Stomach (tissue), 7 donors: ENCODE measurements around the gene SLC25A19.

- PRO-cap: unidirectional peak, plus-strand start at chr17:75145329
- RAMPAGE, long total RNA, 5 experiments: no peak in any of the 5 experiments
- RRBS: no CpG with 5 or more reads among the region's 4 CpGs
These were observed 9.2 kb downstream of the JPT1 start for GRCh38 chr17:75145088-75145581.

- PRO-cap: no peak
- RAMPAGE, long total RNA, 5 experiments: no peak in any of the 5 experiments
- RRBS: no CpG with 5 or more reads among the region's 11 CpGs
These were observed 2.5 kb downstream of the NUP85 start for GRCh38 chr17:75207977-75208374.

GRCh38 chr17:75237485-75238680 lies 23.5 kb downstream of the GGA3 start:
- PRO-cap: no peak
- RAMPAGE, long total RNA, 5 experiments: start-site peak on the minus strand in 1 of 5 experiments, at chr17:75238259-75238302 at its widest, 7 reads per replicate
- RRBS: no CpG with 5 or more reads among the region's 20 CpGs

GRCh38 chr17:75289054-75289495 lies at the start of gene SLC25A19:
Gene SLC25A19 (minus strand): TSS chr17:75289433.
- PRO-cap: unidirectional peak, minus-strand start at chr17:75289204; bidirectional peak, plus-strand start at chr17:75289615, minus-strand start at chr17:75289398
- RAMPAGE, long total RNA, 5 experiments: start-site peak on the minus strand in 4 of 5 experiments, at chr17:75289389-75289430 at its widest, 17 to 54 reads per replicate
- RRBS: 2% methylated on average over 12 of the region's 38 CpGs

DNA sequence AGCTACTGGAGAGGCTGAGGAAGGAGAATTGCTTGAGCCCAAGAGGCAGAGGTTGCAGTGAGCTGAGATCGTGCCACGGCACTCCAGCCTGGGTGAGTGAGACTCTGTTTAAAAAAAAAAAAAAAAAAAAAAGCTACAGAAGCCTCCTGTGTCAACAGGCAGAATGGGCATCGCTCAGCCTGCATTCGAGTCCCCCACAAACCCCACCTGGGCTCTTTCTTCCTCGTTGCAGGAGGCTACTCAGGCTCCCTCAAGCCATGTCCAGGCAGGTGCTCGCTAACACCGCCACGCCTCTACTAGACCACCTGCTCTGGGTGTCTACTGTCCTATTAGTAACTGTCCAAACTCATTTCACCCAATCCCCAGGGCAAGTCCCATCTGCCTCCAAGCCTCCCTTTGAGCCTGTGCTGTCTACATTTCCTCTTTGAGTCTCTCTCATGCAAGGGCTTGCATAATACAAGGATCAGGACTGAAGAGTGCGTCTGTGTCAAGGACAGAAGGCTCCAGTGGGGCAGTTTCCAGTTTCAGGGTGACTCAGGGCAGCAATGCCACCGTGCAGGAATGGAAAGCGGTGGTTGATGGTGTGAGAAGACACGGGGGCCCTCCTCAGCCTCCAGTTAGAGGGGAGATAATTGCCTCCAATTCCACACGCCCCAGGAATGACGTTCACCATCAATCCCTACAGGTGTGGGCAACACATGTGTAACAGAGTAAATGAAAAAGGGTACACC lies 24.5 kb upstream of the SLC25A19 start:
- PRO-cap: bidirectional peak, plus-strand start at position 521 of the sequence, minus-strand start at position 398 of the sequence
- RAMPAGE, long total RNA, 5 experiments: no peak in any of the 5 experiments
- RRBS: no CpG with 5 or more reads among the region's 14 CpGs

- PRO-cap: no peak
- RAMPAGE, long total RNA, 5 experiments: start-site peak on the minus strand in 2 of 5 experiments, at chr17:75325794-75326010 at its widest, 7 reads per replicate
- RRBS: no CpG with 5 or more reads among the region's 8 CpGs
These were observed 36.6 kb upstream of the SLC25A19 start for GRCh38 chr17:75325768-75326243.

DNA sequence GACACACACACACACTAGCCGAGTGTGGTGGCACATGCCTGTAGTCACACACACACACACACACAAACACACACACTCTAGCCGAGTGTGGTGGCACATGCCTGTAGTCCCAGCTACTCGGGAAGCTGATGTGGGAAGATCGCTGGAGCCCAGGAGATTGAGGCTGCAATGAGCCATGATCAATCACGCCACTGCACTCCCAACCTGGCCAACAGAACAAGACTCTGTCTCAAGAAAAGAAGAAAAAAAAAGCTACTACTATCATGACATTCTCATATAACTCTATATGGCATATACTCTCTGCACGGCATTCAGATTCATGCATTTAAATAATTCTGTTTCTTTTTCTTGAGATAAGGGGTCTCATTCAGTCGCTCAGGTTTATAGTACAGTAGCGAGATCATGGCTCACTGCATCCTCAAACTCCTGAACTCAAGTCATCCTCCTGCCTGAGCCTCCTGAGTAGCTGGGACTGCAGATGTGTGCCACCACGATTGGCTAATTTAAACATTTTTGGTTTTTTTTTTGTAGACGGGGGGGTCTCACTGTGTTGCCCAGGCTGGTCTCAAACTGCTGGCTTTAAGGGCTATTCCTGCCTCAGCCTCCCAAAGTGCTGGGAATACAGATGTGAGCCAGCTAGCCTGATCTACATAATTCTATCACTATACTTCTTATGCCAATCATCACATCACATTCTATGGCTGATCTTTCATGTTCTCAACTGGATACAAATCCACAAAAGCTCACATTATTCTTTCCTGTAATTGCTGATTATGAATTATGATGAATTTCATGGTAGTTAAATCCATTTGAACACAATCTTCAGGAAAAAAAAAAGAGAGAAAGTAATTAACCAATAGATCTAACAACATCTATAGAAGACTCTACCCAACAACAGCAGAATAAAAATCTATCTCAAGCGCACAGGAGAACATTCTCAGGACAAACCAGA lies 30.6 kb downstream of the GRB2 start:
- PRO-cap: no peak
- RAMPAGE, long total RNA, 5 experiments: no peak in any of the 5 experiments
- RRBS: no CpG with 5 or more reads among the region's 11 CpGs

- PRO-cap: unidirectional peak, minus-strand start at chr17:75440912
- RAMPAGE, long total RNA, 5 experiments: no peak in any of the 5 experiments
- RRBS: no CpG with 5 or more reads among the region's 12 CpGs
These were observed 15.5 kb upstream of the TMEM94 start for GRCh38 chr17:75440834-75441479.

- PRO-cap: no peak
- RAMPAGE, long total RNA, 5 experiments: no peak in any of the 5 experiments
- RRBS: no CpG with 5 or more reads among the region's 10 CpGs
These were observed 1.0 kb upstream of the TMEM94 start for GRCh38 chr17:75455383-75455836.

GRCh38 chr17:75490008-75490579 lies 25.2 kb downstream of the CASKIN2 start:
- PRO-cap: no peak
- RAMPAGE, long total RNA, 5 experiments: no peak in any of the 5 experiments
- RRBS: no CpG with 5 or more reads among the region's 15 CpGs

GRCh38 chr17:75512953-75513168 lies 2.5 kb downstream of the CASKIN2 start:
- PRO-cap: no peak
- RAMPAGE, long total RNA, 5 experiments: no peak in any of the 5 experiments
- RRBS: no CpG with 5 or more reads among the region's 2 CpGs

- PRO-cap: no peak
- RAMPAGE, long total RNA, 5 experiments: no peak in any of the 5 experiments
- RRBS: no CpG with 5 or more reads among the region's 12 CpGs
These were observed 1.1 kb upstream of the LLGL2 start for GRCh38 chr17:75524380-75524866.

DNA sequence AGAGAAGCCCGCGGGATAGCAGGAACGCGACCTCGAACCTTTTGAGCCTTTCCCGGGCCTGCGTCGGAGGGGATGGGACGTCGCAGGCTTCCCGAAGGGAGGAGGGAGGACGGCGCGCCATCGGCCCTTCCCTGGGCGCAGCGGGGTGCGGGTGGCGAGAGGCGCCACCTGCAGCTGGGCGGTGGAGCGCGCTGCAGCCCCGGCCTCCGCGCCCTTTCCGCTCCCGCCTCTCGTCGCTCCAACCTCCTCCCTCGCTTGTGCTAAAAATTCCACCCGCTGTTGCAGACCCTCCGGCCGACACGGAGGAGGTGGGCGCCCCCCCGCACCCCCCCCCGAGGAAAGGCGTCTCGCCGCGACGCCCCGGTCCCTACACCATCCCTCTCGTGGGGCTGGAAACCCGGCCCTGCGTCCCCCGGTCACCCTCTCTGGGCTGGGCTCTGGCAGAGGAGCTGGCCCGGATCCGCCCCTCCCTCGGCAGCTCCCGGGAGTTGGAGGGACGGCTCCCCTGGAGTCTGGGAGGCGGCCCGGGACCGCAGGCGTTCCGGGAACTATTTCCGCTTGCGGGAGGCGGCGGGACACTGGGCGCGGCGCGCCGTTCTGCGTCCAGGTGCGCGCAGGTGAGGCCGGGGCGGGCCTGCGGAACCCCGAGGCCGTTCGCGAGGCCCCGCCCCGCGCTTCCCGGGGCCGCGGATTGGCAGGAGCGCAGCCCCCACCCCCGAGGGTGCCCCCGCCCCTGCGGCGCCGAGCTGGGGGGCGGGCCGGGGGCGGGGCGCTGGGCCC lies 440 bp upstream of the LLGL2 start:
- PRO-cap: bidirectional peak, plus-strand start at position 167 of the sequence, minus-strand start at position 43 of the sequence; bidirectional peak, plus-strand start at position 226 of the sequence, minus-strand start at position 257 of the sequence; bidirectional peak, plus-strand start outside the sequence, minus-strand start at position 483 of the sequence
- RAMPAGE, long total RNA, 5 experiments: start-site peak on the minus strand in 3 of 5 experiments, centred at positions 526 to 546 of the sequence, 7 to 25 reads per replicate
- RRBS: 2% methylated on average over 49 of the region's 93 CpGs

DNA sequence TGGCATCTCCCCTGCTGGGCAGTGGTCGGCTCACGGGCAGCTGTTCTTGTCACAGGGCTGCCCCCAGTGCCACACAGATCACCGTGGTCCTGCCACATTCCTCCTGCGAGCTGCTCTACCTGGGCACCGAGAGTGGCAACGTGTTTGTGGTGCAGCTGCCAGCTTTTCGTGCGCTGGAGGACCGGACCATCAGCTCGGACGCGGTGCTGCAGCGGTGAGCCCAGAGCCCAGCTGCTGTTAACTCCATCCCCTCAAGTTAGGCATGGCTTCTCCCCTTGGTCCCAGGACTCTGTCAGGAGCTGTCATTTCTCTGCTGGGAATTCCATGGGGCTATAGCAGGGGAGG lies 28.4 kb upstream of the MYO15B start:
- PRO-cap: no peak
- RAMPAGE, long total RNA, 5 experiments: start-site peak on the plus strand in 3 of 5 experiments, centred at positions 58 to 162 of the sequence, 23 to 139 reads per replicate
- RRBS: no CpG with 5 or more reads among the region's 13 CpGs

GRCh38 chr17:75630427-75631426 lies 2.5 kb upstream of the SMIM5 start:
- PRO-cap: no peak
- RAMPAGE, long total RNA, 5 experiments: start-site peak on the minus strand in 1 of 5 experiments, at chr17:75630666-75631410 at its widest, 24 to 29 reads per replicate
- RRBS: no CpG with 5 or more reads among the region's 31 CpGs

DNA sequence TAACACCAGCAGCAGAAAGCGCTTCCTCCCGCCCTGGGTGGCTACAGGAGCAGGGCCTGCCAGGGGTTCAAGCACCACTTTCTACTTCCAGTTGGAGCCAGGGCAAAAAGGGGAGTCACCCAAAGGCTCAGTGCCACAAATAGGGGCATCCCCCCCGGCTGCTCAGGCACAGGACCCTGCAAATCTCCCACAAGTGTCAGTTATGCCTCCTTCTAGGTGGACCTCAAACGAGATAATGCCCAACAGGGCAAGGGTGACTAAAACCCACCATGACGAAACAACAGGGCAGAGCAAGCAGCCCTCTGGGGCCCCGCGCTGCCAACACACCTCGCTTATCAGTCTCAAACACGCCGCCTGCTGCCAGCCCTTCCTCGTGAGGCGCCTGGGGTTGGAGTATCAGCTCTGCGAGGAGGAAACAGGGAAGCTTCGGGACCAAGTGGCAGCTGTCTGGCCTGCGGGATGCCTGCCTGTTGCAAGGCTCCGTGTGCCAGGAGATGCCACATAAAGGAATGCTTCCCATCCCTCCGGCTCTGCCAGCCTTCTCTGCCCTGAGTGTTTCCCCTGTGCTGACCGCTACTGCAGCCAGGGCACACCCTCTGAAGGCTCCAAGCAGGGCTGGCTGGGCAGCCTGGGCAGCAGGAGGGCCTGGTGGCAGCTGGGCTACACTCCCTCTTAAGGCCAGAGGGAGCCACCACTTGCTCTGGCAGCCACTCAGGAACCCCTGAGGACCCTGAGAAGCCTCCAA lies 2.4 kb downstream of the SMIM5 start:
- PRO-cap: bidirectional peak, plus-strand start at position 418 of the sequence, minus-strand start at position 334 of the sequence; bidirectional peak, plus-strand start at position 626 of the sequence, minus-strand start at position 575 of the sequence
- RAMPAGE, long total RNA, 5 experiments: start-site peak on the minus strand in 1 of 5 experiments, centred at position 439 of the sequence, 8 reads per replicate
- RRBS: no CpG with 5 or more reads among the region's 18 CpGs

DNA sequence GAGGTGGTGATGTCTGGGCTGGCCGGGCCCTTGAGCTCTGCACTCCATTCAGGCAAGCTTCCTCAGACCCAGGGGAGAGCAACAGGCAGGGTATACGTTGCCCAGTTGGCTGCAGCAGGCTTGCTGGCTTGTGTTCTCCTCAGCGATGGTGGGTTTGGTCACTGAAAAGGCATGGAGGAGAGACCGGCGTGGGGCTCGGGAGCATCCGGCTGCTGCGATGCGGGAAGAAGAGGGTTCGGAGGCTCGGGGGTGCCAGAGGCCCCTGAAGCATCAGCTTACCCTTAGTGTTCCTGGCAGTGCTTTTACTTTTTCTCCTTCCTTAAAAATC lies 25.9 kb downstream of the SAP30BP start:
- PRO-cap: no peak
- RAMPAGE, long total RNA, 5 experiments: no peak in any of the 5 experiments
- RRBS: no CpG with 5 or more reads among the region's 11 CpGs

- PRO-cap: no peak
- RAMPAGE, long total RNA, 5 experiments: no peak in any of the 5 experiments
- RRBS: no CpG with 5 or more reads among the region's 5 CpGs
These were observed 22.5 kb upstream of the ITGB4 start for GRCh38 chr17:75698750-75699149.

DNA sequence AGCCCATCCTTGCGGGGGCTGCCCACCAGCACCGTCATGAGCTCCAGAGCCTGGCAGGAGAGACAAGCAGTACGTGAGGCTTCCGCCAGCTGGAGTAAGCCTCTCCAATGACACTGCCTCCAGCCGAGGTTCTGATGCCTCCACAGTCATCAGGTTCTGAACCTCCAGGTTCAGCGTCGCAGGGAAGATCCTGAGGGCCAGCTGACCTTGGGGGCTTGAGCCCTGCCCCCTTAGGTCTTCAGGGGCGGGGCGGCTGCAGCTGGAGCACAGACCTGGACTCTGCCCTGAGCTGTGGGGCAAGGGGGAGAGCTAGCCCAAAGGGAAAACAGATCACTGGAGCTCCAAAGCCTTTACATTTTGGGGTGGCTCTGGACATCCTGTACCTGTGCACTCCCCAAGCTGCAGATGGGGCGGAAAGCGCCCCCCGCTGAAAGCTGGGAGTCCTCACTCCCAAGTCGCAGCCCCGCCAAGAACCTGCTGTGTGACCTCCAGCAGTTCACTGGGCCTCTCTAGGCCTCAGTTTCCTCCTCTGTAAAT lies 887 bp downstream of the GALK1 start:
- PRO-cap: no peak
- RAMPAGE, long total RNA, 5 experiments: no peak in any of the 5 experiments
- RRBS: no CpG with 5 or more reads among the region's 14 CpGs

GRCh38 chr17:75774531-75774973 lies 5.0 kb downstream of the H3-3B start:
- PRO-cap: no peak
- RAMPAGE, long total RNA, 5 experiments: no peak in any of the 5 experiments
- RRBS: no CpG with 5 or more reads among the region's 4 CpGs